Left colon (tissue), 1 donor: ENCODE measurements around a stretch of chr13.

- PRO-cap: no peak
Observed at GRCh38 chr13:40445442-40446138, 220.9 kb downstream of the FOXO1 start.

DNA sequence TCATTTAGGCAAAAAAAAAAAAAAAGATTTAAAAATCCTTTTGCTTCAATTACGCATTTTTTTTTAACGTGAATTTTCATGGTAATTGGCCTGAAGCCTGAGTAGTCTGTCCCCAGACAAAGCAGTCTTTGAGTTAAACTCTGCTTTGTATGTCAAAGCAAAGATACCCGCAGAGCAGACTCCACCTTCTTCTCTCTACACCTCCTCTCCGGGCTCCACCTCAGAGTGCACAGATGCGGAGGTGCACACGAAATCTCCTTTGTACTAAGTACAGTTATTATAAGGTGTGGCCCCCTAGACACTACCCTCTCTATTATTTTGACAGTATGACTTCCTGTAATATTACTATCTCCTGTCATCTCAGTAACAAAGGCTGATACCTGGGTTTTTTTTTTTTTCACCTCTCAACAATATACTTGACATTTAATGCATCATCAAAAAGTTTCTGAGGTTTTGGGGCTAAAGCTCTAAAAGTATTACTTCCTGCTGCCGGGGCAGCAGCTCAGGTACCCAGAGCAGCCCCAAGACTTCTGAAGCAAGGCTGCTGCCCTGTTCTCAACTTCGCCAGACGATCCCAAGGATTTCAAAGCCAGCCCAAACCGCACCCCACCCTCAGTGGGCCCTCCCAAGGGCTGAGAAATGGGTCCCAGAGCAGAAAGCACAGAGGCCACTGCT lies 180.8 kb downstream of the FOXO1 start:
- PRO-cap: no peak

- PRO-cap: no peak
Observed at GRCh38 chr13:40582370-40583194, 83.9 kb downstream of the FOXO1 start.

DNA sequence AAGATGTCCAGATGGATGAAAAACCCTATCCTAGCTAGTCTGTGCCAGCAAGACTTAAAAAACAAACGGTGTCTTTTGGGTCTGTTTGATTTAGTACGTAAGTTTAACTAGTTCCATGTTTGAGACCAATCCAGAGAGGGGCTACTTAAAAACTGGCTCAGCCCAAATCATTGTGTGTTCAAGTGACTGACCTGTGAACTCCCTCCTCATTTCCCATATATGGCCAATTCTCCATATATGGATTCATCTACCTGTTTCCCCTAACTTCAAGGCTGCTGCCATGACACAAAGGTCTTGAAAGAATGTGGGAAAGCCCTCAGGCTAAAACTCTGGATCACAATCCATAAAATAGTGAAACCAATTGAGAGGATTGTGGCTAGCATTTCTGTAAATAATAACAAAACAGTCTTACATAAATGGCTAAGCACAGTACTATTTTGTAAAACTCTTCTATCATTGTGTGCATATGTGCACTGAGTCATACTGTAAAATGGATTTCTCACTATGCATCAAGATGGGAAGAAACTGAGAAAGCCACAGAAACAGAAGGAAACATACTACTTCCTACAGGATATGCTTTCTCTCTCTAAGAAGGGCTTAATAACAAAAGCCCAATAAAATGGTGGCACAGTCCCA lies 80.5 kb downstream of the FOXO1 start:
- PRO-cap: no peak

DNA sequence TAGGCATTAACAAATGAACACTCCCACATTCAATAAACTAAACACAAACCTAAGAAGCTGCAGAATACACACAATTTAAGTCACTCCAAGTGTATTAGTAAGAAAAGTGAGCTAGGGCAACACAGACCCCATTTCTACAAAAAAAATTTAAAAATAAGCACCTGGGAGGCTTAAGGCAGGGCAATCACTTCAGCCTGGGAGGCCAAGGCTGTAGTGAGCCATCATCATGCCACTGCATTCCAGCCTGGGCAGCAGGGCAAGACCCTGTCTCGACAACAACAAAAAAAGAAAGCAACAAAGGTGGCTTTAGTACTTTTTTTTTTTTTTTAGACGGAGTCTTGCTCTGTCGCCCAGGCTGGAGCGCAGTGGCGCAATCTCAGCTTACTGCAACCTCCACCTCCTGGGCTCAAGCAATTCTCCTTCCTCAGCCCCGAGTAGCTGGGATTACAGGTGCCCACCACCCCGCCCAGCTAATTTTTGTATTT lies 32.0 kb downstream of the FOXO1 start:
- PRO-cap: no peak

DNA sequence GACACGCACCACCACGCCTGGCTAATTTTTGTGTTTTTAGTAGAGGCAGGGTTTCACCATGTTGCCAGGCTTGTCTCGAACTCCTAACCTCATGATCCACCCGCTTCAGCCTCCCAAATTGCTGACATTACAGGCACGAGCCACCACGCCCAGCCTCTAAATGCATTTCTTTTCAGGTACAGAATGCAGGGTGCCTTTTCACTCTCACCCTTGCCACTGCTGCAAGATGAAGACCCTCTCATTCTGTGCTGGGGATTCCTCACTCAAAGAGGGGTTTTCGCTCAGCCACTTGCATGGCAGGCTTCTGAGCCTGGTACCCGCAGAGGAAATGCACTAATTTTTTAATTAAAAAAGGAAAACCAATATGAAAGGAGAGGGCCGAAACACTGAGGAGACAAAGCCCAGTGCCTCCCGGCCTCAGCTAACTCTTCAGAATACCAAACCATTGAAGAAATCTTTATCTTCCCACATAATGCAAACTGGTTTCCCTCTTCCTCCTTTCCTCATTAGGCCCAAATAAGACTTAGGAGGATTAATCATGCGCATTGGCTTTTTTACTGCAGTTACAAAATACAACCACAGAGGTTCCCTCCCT lies 13.2 kb downstream of the FOXO1 start:
- PRO-cap: no peak

DNA sequence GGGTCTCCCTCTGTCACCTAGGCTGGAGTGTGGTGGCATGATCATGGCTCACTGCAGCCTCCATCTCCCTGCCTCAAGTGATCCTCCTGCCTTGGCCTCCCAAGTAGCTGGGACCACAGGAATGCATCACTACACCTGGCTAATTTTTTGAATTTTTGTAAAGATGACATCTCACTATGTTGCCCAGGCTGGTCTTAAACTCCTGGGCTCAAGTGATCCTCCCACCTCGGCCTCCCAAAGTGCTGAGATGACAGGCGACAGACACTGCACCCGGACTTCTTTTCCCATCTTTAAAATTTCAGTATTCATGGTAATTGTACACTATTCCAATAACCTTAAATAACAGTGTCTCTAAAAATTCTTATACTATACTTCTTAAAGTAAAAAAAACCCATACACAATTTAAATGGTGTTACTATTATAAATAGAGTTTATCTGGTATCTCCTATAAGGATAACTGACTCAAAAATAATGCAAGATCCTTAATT lies 89.1 kb downstream of the ELF1 start:
- PRO-cap: no peak

GRCh38 chr13:40933378-40934077 lies 85.6 kb downstream of the ELF1 start:
- PRO-cap: no peak

DNA sequence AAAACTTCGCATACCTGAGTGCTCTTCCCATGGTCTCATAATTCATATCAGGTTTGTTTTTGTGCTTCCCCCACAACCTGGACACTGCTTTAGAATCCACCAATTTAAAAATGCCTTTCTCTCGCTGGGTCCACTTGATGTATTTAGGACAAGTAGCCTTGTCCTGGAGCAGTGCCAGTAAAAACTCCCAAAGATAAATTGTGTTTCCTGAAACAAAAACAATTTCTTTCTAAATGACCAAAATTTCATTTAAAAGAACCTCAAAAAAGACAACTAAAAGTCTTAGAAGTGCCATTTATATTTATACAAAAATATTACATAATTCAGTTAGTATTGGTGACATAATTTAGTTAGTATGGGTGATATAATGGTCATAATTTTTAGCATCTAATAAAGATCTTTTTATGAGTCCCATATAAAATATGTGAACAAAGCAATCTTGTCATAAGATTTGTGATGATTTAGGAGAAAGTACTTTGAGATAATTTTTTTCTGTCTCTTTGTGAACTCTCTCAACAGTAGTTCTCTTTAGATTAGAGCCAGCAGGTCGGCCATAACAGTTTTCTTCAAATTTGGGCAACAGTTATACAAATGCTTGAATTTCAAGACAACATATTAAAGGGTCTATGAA lies 76.1 kb downstream of the ELF1 start:
- PRO-cap: no peak

GRCh38 chr13:40946174-40947052 lies 72.7 kb downstream of the ELF1 start:
- PRO-cap: no peak

- PRO-cap: no peak
Observed at GRCh38 chr13:40958468-40959044, 60.6 kb downstream of the ELF1 start.

DNA sequence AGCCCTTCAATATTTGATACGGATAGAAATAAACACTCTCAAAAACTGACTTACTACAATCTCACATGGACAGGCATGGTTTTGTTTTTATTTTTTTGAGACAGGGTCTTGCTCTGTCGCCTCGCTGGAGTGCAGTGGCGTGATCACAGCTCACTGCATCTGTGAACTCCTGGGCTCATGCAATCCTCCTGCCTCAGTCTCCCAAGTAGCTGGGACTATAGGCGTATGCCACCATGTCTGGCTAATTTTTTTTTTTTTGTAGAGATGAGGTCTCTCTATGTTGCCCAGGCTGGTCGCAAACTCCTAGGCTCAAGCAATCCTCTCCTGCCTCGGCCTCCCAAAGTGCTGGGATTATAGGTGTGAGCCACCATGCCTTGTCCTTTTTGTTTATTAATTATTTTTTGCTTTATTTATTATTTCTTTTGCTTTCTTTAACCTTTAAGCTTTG lies 51.6 kb downstream of the ELF1 start:
- PRO-cap: no peak

- PRO-cap: no peak
Observed at GRCh38 chr13:40980562-40980939, 38.6 kb downstream of the ELF1 start.

GRCh38 chr13:40999346-41000031 lies 19.6 kb downstream of the ELF1 start:
- PRO-cap: no peak

- PRO-cap: no peak
Observed at GRCh38 chr13:41004652-41005368, 14.3 kb downstream of the ELF1 start.

DNA sequence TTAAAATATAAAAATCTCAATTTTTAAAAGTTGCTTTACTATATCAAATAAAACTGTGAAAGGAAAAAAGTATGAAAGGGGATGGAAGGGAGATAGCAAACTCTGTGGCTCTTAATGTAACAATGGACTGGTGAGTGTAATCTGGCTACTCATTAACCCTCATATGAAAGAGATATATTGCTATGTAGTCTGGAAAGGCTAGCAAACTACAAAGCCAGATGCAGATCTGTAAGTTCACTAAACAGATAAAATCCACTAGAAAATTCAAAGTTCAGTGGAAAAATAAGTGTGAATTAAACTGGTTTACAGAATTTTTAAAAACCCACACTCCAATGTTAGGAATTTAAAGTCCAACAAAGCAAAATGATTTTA lies 466 bp upstream of the ELF1 start:
- PRO-cap: unidirectional peak, plus-strand start at position 204 of the sequence

- PRO-cap: no peak
Observed at GRCh38 chr13:41024575-41025197, 5.6 kb upstream of the ELF1 start.

- PRO-cap: no peak
Observed at GRCh38 chr13:41046729-41047377, 14.5 kb upstream of the WBP4 start.

DNA sequence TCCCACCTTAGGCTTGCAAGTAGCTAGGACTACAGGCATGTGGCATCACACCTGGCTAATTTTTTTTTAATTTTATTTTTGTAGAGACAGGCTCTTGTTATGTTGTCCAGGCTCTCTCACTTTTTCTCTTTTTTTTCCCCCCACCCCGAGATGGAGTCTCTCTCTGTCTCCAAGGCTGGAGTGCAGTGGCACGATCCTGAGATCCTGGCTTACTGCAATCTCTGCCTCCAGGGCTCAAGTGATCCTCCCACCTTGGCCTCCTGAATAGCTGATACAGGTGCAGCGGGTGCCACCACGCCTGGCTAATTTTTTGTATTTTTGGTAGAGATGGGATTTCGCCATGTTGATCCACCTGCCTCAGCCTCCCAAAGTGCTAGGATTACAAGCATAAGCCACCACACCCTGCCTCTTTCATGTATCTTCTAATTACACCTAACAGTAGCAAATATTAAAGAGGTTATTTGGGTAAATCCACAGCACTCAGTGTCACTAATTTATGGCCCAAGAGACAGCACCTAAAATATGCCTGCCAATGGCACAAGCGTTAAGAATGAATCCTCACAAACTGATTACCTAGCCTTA lies 4.0 kb upstream of the WBP4 start:
- PRO-cap: no peak

- PRO-cap: no peak
Observed at GRCh38 chr13:41107170-41108069, 25.2 kb downstream of the KBTBD6 start.